NALM6 (cell line): ENCODE results near the gene DOCK11.

GRCh38 chrX:116948952-116949331, 486.2 kb upstream of the CT83 start:
- PRO-cap: no peak

DNA sequence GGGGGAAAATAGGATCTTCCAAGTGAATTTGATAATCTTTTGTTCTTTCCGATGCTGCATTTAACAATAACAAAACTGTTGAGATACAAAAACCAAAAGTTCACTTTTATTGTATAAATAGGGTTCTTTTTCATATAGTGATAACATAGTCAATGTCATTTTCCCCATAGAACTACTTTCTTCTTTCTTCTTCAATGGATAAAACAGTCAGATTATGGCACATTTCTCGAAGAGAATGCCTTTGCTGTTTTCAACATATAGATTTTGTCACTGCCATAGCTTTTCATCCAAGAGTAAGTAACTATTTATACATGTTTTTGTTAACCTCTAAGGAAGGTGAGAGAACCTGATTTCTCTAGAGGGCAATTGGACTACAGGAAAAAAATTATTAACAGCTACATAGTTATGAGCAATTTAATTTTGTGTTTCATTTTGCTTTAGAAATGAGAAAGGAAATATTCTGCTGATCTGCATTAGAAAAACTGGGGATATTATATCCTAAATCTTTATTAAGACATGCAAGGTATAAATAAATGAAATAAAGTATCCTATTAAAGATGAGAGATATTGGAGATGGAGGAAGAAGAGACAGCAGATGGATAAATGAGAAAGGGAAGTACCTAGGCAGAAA, 59.0 kb upstream of the DOCK11 start:
- PRO-cap: no peak

- PRO-cap: bidirectional peak, plus-strand start at chrX:118495644, minus-strand start at chrX:118495368; bidirectional peak, plus-strand start at chrX:118495815, minus-strand start at chrX:118495735
Measured at GRCh38 chrX:118495046-118496344, at the start of gene DOCK11. Gene DOCK11 (plus strand): TSS chrX:118495815.

DNA sequence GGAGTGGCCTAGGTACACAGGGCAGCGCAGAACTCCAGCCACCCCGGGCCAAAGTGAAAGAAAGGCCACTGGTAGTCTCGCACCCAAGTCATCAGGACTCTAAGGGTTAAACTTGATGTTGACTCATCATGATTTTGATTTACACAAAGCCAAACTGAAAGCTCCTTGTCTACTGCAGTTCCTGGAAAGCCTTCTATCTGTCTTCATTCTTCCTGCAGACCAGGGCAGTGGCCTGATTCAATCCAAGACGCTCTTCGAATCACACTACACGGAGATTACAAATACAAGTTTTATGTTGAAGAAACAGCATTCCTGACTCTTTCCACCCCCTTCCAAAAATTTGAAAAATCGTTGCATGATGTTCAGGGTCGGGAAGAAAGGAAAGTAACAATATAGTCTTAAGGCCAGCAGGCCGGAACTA, 2.5 kb upstream of the IL13RA1 start:
- PRO-cap: no peak

DNA sequence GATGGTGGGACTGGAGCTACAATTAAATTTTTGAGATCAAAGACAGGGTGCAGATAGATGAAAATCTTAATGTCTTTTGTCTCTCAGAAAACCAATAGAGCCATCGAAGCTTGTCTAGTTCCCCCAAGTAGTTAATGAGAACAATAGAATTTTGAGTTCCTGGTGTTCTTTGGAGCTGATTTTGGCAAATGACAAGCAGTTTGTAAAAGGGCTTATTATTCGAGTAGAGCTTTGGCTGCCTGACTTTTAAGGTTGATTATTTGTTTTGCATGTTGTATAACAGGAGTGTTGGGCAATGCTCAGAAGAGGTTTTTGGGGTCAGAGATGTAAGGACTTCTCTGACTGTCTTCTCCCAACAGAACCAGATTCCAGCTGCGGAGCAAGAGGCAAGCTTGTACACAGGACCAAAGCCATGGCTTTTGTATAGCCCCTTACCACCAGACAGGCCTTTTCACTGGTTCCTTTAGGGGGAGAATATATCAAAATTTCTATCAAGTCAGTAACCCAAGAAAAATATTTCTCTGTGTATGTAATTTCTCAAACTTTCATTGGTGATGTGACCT, 30.0 kb downstream of the ZCCHC12 start:
- PRO-cap: no peak

- PRO-cap: no peak
Measured at GRCh38 chrX:118871863-118872718, 48.5 kb downstream of the ZCCHC12 start.

- PRO-cap: no peak
Measured at GRCh38 chrX:118973724-118974298, 607 bp upstream of the LONRF3 start.

- PRO-cap: no peak
Measured at GRCh38 chrX:119015625-119016070, 41.2 kb downstream of the LONRF3 start.

DNA sequence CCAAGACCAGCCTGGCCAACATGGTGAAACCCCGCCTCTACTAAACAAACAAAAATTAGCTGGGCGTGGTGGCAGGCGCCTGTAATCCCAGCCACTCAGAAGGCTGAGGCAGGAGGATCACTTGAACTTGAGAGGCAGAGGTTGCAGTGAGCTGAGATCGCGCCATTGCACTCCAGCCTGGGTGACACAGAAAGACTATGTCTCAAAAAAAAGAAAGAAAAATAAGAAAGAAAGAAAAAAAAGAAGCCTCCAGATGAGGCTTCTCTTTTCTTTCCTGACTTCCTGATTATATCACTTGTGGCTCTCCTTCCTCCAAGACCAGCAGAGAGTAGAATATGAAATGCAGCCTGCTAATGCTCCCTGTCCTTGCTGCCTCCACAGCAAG, 11.5 kb downstream of the SLC25A43 start:
- PRO-cap: no peak

- PRO-cap: no peak
Measured at GRCh38 chrX:119481670-119482135, 13.5 kb downstream of the SLC25A5 start.

DNA sequence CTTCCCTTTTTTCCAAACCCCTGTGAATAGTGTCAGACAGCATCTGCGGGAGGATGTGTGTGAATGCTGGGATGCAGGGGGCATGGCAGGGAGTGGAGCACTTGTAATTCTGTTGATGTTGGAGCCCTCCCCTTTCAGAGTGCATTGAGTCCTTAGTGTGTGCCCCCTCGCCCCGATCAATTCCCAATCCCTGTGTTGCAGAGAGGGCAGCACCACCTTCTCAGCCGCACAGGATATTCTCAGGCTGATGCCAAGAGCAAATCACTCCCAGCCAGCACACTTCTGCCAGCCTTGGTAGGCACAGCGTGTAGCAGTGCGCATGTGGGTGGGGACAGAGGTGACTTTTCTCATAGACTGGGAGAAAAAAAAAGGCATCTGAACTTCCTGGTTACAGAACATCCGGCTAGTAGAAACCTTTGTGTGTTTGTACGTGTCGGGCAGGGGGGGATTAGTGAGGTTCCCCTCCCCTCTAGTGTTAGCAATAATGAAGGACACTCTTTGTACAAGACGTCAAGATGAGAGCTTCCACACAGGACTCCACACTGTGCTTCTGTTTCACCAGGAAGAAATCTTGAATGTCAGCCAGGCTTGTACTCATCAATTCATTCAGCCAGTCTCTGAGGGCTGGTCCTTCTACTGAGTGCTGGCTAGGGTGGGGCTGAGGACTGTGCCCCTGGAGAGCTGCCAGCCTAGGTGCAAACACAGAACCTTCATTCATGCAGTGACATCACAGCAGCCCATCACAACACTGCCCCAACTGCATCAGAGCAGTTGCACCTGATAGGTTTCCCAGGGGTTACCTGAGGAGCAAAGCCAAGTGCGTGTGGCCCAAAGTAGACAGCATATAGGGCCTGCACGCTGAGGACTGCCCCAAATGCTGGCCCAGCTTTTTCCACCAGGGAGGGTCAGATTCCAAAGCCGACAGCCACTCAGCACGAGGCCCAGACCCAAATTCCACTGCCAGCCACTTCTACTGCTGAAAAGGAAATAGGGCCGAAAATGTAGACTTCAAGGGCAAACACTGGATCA, 34.6 kb downstream of the SLC25A5 start:
- PRO-cap: no peak

- PRO-cap: no peak
Measured at GRCh38 chrX:119503561-119504154, 35.4 kb downstream of the SLC25A5 start.

GRCh38 chrX:119617382-119618326, 43.3 kb downstream of the UBE2A start:
- PRO-cap: no peak

- PRO-cap: no peak
Measured at GRCh38 chrX:119677522-119678043, 15.4 kb downstream of the SEPTIN6 start.

DNA sequence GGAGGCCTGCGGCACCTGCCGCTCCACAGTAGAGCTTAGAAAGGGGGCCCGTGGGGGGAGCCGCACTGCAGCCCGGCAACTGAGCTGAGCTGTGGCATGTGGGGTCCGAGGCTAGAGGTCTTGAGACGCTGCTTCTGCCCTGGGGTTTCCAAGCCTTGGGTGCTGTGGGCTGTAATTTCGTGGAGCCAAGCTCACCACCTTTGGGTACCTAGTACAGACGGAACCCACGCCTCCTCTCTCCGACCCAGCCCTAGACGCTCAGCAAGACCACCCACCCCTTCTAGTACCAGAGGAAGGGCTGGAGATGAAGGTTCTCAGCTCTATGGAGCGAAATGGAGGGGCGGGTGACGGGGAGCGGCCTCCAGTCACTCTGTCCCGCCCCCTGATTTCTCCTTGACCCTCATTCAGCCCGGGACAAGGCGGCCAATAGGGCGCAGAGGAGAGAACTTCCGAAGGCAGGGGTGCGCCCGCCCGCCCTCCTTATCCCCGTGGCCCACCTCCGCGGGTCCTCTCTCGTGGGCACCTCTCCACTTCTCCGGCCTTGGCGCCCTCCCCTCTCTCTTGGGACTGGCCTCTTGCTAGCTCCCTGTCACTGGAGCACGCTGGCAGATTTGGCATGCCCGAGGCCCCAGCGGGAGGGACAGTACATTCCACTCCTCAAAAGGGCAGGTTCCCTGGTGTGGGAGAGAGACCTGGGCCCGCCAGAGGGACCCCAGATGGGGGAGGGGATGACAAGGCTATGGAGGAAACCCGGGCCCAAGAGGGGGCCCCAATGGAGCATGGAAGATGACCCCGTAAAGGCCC, 982 bp upstream of the SEPTIN6 start:
- PRO-cap: bidirectional peak, plus-strand start at position 403 of the sequence, minus-strand start at position 333 of the sequence

DNA sequence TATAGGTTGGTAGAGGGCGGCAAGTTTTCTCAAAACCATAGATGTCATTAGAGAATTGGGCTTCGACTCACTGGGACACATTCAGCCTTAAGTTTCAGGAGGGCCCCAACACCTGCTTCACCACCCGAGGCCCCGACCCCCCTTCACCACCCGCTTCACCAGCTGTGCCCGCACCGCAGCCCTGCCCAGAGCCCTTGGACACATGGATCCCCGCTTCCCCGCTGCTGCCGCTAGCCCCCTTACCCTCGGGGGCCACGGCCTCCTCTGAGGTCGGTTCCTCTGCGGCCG, 1.1 kb downstream of the CT47B1 start:
- PRO-cap: no peak

DNA sequence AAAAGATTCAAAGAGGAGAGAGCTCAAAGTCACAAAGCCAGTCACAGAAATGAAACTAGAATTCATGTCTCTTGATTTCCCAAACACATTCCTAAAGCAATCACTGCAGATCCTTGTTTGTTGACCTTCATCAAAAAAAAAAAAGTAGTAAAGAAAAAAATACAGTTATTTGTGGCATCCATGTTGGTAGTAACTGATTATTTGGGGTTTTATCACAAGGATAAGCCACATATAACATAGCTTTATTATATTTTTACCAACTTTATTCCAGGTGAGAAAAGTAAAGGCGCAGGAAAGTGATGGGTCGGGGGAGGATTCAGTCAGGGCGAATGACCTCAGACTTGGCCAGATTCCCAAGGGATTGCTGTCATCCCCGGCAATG, 17.5 kb downstream of the GRIA3 start:
- PRO-cap: no peak

GRCh38 chrX:123622982-123623665, 109.7 kb downstream of the THOC2 start:
- PRO-cap: no peak

- PRO-cap: bidirectional peak, plus-strand start at chrX:124217721, minus-strand start at chrX:124217589; bidirectional peak, plus-strand start at chrX:124218053, minus-strand start at chrX:124217947
Measured at GRCh38 chrX:124217350-124218326, 114.8 kb upstream of the TEX13D start.

DNA sequence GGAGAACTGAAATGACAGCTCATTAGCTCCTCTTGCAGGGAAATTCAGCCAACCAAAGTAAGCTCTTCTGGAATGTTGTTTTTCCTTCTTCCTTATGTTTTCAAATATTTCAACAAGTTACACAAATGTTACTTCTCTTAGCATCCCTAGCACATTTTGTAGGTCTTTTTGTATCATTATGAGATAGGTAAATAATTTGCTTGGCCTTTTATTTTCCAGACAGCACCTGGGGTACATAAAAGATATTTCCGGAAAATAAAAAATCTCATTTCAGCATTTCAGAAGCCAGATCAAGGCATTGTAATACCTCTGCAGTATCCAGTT, 23.6 kb downstream of the SH2D1A start:
- PRO-cap: no peak